ENCODE measurements around the gene IL20.

DNA sequence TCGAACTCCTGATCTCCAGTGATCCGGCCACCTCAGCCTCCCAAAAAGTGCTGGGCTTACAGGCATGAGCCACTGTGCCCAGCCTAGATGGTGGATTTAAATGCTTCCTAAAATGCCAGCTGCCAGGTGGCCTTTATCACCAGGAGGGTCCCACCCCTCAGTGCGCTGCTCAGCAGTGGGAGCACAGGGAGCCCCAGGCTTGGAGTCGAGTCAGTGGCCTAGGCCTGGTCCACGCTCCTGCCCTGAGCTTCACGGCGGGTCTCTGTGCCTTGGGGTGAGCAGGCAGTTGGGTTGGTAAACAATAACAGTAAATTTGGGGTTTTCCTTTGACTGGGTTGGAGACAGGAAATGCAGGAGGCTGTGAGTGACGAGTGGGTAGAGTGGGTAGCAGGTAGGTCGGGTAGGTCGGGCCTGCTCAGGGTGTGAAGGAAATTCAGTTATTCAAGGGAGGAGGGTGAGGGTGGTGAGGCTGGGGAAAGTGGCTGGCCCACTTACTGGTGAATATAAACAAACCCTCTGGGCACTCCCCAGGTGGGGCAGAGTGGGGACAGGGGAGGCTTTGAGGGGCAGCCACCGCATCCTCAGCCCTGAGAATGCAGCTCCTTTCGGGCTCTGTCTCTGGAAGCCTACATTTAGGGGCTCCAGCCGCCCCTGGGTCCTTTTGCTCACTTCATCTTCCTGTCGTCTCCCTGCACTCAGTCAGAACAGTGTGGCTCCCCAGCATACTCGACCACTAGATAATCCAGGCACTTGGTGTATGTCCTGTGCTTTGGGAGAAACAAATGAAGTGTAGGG lies 33.5 kb upstream of the IL19 start:
- PRO-cap, 2 experiments, result no peak in any of the 2 experiments

DNA sequence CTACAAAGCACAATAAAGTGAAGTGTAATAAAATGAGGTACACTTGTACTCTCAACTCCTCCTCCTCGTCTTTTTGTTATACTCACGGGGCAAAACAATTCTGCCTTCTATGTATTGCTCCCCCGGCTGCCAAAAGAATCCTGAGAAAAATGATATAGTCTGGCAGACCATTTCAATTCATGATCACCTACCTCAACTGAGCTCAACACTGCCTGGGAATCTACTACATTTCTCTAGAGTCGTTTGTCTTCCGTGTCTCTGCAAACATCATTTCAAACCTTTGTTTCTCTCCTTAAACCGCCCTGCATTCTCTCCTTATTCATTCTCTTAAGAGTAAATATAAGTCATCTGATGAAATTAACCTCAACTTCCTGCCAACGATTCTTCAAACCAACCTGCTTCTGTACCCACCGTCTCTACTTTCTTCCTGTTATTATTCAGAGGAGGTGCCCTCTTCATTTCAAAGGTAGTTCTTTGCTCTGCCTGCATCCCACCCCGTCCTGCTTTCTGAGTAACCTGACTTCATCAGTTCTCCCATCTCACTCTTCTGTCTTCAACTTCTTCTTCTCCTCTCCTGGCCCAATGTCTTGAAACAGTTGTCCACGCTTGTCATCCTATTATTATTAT lies 12.8 kb upstream of the IL19 start:
- PRO-cap, 2 experiments, result no peak in any of the 2 experiments

GRCh38 chr1:206865472-206865650 lies at the start of gene IL20:
TSS of gene IL20 (plus strand) at chr1:206865623.
- PRO-cap, 2 experiments, result no peak in any of the 2 experiments

DNA sequence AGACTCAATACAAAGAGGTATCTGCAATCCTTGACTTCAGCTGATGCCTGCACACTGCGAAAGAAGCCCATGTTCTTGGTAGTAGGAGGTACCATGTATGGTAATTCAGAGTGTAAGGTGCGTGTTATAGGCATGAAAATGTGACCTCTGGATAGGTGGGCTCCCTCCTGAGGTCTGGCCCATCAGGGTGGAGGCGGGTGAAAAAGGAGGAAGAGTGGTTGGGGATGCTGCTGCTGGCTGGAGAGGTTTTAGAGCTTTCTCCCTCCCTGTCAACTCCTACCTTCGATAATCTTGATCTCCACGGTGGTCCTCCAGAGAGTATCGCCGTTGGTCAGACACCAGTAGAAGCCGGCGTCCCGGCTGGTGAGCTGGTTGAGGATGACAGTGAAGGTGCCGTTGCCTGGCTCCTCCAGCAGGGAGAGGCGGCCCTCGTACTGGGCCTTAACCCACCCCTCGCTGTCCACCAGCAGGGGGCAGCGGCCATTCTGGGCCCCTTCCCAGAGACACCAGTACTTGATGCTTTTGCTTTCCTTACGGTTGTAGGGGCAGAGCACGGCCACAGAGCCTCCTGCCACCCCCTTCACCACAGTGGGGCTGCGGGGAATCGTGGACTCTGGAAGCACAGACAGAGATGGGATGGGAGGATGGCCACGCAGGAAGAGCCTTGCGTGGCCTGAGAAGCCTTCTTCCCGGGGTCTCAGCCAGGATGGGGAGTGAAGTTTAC lies 10.9 kb downstream of the PIGR start:
- PRO-cap, 2 experiments, result no peak in any of the 2 experiments

DNA sequence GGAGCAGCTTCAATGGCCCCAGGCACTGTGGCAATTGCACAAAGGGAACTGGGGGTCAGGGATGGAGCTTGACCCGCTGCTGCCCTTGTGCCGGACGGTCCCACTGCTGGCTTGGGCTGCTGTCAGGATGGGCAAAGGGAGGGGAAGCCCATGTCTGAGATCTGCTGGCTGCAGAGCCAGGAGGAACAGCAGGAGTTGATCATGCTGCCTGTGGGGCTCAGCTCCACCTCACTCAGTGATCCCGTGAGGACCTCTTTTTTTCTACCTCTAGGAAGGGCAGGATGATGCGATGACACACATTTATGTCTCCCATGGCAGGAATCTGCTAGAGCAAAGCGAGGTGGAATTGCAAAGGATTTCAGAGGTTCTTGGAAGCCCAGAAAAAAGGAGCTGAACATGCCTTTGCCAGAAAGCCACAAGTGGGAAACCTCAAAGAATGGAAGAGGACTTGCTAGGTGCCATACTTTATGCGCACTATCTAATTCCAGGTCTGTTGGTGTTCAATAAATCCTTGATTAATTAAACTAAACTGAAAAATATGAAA lies 891 bp downstream of the PIGR start:
- PRO-cap, 2 experiments, result no peak in any of the 2 experiments

DNA sequence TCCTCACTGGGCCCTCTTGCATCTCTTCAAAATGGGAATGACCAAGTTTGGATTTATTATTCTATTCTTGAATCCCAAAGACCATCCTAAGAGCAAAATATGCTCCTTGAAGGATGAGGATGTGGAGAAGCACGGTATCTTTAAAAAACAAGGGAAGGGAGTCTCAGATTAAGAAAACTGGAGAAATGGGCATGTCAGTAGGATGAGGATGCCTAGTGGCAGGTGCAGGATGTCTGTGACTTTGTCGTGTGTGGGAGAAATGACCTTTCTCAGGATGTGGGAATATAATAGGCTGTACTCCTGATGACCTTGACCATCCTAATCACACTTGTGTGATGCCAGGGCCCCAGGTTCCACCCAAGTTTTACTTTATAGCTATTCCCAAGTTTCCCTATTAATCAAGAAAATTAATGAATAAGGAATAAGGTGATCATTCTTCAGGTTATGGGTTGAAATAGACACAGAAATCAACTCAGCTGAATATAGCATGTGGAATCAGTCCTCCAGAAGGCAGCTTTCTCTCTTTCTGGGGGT lies 12.9 kb downstream of the C1orf116 start:
- PRO-cap, 2 experiments, result no peak in any of the 2 experiments

DNA sequence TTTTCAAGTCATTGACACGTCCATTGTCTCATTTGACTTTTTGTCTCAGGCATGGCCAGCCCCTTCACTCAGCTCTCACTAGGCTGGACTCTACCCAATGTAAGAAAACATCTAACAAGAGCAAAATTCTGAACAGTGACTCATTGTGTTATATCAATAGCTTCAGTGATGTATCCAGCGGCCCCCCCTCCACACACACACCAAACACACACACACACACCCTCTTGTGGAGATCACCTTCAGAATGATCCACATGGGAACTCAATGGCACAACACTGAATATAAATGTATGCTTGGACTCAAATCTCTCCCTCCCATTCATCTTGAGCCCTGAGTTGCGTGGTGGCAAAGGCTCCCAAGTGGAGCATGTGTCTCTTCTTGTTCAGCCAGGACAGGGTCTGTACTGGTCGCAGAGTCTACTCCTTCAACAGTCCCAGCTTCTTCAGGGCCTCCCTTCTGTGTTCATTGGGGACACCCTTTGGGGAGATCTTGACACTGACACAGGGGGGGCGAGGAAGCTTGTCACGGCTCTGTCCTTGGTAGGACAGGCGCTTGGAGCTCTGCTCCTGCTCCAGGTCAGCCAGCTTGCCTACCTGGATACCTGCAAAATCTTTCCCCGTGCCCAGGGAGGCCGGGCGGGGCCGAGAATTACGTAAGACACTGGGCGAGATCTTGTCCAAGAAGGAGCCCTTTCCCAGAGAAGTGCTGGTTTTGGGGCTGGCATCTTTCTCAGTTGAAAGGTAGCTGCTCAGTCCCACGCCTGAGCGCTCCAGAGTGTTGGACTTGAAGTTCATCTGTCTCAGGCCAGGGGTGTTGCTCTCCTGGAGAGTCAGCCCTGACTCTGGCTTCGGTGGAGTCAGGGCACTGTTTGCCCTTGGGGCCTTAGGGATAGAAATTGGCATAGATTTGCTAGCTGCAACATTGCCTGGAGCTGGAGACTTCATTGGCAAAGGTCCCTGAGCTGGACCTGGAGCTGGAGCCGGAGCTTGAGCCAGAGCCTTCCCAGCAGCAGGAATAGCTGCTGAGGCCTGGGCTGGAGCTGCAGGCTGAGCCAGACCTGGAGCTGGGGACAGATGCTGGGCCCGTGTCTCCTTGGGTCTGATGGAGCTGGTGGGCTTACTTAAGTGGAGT lies 10.6 kb downstream of the C1orf116 start:
- PRO-cap, 2 experiments, result no peak in any of the 2 experiments

DNA sequence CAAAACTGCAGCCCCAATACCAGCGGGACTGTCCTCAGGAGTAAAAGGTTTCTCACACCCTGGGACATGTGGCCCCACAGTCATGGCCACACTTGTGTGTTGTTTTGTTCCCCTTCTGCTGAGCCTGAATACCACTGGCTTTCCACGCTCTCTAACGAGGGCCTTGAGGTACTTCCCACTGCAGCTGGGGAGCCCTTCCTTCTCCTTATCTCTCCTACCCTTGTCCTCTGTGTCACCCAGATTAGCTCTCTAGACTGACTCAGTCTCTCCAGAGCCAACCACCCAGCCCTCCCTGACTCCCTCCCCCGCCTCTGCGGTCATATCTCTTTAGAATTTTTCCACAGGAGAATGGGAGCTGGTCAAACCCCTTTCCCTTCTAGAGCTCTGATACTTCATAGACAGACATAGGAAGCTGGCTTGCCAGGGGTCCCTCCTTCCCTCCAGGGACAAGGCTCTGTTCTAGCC lies 8.2 kb downstream of the C1orf116 start:
- PRO-cap, 2 experiments, result peak in 1 of 2 experiments; most common plus-strand start position 330 of the sequence (in 1); most common minus-strand start position 230 of the sequence (in 1)

DNA sequence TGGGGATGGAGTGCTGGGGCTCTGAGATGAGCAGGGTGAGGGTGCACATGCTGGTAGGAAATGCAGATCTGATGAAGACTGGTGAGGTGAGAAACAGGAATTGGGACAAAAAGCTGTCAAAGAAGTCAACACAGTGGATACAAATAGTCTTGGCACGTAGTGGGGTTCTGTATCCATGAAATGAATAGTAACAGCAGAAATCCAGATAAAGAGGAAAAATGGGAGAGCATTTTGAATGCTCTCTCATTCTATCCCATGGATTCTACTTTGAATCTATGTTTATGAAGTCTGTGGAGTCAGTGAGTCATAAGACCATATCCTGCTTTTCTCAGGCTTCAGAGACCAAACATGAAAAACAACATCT lies 39.6 kb upstream of the CD55 start:
- PRO-cap, 2 experiments, result no peak in any of the 2 experiments

DNA sequence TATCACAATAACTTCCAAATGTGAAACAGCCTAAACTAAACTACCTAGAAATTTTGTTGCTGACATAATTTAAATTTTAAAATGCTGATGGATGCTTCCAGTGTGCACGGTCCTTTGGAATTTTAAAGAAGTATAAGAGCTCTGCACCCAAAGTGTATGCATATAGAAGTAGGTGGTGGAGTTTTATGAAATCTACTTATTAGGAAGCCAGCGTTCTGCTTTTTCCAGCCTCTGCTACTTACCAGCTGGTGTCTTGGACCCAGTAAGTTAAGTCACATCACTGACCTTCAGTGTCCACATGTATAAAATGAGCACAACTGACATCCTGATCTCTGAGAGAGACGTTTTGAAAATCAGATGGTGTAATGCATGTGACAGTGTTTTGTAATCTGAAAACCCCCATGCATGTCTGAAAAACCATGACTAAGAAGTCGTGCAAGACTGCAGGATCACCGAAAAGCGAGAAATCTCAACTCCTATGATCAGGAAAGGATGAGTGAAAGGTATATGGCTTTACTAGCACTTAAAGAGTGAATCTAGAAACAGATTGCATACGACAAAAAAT lies 1.9 kb downstream of the CR1 start:
- PRO-cap, 2 experiments, result no peak in any of the 2 experiments

GRCh38 chr1:207803402-207804624 lies 52.0 kb downstream of the CD46 start:
- PRO-cap, 2 experiments, result peak in 1 of 2 experiments; most common plus-strand start chr1:207803733 (in 1); most common minus-strand start chr1:207803612 (in 1)

- PRO-cap, 2 experiments, result no peak in any of the 2 experiments
These were observed 59.6 kb downstream of the CD46 start for GRCh38 chr1:207811459-207811848.

DNA sequence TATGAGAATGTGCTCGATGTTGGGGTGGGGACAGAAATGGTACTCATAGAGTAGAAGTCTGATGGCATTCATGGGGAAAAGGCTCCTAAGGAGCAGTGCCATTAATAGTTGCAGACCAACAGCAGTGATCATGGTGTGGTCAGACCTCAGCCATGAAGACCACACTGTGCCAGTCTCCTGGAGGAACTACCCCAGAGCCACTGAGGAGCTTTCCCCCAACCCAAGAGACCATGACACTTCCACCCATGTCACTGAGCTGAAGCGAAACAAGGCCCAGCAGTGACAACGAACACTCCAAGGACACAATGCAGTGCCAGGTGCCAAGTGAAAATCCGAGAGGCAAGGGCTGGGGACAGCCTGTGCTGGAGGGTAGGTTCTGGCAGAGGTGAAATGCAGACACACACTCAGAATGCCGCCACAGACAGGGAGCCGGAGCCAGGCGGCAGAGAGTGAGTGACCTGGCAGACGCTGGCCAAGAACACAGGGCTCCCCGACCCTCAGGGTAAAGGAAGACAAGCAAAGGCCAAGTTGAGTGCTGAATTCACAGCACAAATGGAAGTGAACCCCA lies 78.8 kb downstream of the CD46 start:
- PRO-cap, 2 experiments, result peak in 2 of 2 experiments; most common plus-strand start position 418 of the sequence (in 2); most common minus-strand start position 253 of the sequence (in 2)

GRCh38 chr1:207853353-207853721 lies 57.6 kb downstream of the CD34 start:
- PRO-cap, 2 experiments, result no peak in any of the 2 experiments

GRCh38 chr1:207872077-207872407 lies 38.9 kb downstream of the CD34 start:
- PRO-cap, 2 experiments, result no peak in any of the 2 experiments

DNA sequence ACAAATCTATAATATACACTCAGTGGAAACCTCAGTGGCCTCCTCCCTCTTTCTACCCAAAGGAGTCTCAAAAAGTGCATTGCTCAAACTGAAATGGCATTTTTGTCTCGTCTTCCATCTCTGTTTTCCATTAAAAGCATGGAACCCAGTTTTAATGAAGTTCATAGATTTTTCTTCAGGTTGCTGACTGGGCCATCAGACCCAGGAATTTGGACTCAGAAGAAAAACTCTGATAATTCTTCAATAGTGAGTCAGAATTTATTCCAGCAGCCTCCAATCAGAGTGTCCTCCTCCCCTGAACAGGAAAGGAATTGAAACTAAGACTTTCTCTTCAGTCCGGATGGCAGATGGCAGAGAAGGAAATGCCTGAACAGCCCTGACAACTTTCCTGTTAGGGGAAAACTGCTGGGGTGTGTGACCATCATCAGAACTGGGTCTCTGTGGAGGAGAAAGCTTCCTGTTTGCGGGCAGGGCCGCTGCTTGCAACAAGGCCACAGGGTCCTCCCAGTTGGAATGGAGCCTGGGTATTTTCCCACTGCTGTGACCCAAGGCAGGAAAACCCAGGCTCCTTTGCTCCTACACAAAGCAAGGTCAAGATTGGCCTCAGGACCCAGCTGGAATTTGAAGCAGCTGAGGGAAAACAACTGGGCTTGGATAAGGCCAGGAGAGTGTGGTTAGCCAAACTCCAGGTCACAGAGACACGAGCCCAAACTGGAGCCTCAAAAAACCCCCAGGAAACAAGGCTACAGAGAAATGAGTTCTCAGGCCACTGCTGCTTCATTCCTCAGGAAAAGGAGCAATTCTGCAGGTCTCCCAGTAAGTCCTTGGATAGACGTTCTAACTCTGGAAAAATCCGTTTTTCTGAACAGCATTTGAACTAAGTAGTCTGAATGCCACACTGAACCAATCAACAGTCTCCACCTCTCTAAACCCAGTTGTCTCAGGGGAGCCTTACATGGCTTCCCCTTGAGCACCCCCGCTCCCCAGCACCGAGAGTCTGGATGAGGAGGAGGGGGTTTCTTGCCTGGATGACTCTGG lies 20.6 kb downstream of the CD34 start:
- PRO-cap, 2 experiments, result no peak in any of the 2 experiments

DNA sequence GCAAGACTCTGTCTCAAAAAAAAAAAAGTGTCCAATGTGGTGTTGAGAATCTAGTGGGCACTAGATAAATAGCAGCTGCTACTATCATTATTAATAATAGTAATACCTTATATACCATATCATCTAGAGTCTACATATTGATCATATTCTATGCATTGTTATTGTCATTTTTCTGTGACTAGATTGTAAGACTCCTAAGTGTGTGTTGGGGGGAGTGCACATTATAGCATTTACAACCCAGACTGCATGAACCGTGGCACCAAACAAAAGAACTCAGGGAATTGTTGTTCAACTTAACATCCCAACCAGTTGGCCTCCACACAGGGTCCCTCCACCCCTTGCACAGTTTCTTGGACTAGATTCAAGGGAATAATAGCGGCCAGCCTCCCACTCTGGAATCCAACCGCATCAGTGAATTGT lies 18.3 kb downstream of the CD34 start:
- PRO-cap, 2 experiments, result no peak in any of the 2 experiments

DNA sequence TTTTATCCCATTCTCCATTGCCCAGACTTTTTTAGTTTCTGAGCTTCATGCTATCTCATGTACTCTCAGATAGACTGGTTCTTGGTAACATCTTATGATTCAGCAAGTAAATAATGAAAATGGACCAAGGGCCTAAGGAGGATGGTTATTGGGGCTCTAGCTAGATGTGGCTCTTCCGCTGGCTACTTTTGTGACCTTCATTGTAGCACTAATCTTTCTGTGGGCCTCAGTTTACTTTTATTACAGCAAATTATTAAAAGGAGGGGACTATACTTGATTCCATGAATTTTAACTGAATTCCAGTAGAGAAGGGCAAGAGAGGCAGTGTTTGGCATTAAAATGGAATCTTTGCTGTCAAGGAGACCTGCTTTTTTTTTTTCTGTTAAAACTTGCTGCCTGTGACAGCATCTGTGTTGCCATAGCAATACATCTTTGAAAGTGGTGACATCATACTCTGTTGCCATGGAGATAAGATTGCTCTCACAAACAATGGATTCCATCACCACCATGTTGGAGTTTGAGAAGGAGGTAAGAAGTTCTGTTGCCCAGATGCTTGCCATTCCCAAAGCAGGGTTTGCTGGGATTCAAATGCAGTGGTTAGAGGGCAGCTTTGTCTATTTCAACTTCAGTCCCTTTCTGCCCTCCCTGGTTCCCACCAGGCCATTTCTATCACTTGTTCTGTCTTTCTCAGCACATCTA lies 150.0 kb downstream of the PLXNA2 start:
- PRO-cap, 2 experiments, result no peak in any of the 2 experiments

- PRO-cap, 2 experiments, result no peak in any of the 2 experiments
These were observed 94.5 kb downstream of the PLXNA2 start for GRCh38 chr1:208149405-208150298.

DNA sequence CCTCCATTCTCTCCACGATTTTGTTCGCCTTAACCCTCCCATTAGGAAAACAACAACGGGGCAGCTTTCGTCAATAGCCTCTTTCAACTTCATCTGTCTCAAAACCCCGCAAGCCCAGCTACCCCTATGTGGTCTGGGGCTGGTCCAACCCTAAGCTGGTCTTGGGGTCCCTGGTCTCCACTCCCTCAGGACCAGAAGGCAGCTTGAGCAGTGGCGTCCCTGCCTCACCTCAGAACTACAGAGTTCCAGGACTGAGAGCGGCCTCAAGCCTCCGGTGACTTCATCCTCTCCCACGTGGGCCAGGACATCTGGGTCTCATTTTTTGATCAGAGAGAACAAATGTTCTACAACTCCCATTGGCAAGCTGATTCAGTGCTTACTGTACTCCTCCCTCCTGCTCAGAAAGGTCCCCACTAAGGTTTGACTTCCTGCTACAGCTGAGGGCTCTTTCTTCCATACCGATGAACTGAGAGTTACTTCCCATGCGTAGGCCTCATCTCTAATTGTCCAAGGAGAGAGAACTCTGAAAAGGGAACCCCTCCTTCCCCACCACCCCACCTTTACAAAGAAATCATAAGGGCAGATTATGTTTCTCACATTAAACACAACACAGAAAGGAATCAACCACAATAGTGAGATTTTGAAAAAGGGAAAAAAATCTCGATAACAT lies 78.5 kb downstream of the PLXNA2 start:
- PRO-cap, 2 experiments, result no peak in any of the 2 experiments

All from right ventricle myocardium (tissue), 1 donor.